Mammary microvascular endothelial cell (primary cell): ENCODE measurements around a stretch of chr3.

DNA sequence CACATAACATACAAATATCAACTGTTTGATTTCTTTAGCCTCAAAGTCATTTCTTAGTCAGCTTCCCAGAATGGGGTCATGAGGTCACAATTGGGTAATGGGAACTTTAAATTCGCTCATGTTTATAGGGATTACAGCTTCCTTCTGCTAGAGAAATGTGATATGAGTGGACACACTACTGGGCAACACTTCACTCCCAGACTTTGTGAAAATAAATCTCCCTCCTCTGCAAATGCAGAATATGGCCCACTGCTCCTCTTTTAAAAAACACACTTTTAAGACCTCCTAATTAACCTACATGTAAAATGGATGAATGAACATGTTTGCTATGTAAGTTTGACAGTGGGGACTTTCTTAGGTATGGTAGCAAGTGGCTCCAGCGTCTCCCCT is 9.0 kb upstream of the TIPARP start:
- RAMPAGE, long total RNA, result no peak

DNA sequence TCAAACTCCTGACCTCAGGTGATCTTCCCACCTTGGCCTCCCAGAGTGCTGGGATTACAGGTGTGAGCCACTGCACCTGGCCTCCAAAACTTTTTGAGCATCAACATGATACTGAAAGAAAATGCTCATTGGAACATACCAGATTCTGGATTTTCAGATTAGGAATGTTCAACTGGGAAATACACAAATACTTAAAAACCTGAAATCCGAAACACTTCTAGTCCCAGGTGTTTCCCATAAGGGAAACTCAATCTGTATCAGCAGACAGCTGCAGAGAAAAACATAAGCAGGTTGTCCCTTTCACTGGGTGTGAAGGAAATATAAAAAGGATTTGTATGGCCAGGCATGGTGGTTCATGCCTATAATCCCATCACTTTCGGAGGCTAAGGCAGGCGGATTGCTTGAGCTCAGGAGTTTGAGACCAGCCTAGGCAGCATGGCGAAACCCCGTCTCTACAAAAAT is 32.9 kb downstream of the TIPARP start:
- RAMPAGE, long total RNA, result no peak

GRCh38 chr3:156751230-156751879 is 74.8 kb upstream of the LEKR1 start:
- RAMPAGE, long total RNA, result no peak

GRCh38 chr3:156809784-156810621 is 16.1 kb upstream of the LEKR1 start:
- RAMPAGE, long total RNA, result no peak

- RAMPAGE, long total RNA, result no peak
Observed at GRCh38 chr3:156816631-156817536, 9.3 kb upstream of the LEKR1 start.

DNA sequence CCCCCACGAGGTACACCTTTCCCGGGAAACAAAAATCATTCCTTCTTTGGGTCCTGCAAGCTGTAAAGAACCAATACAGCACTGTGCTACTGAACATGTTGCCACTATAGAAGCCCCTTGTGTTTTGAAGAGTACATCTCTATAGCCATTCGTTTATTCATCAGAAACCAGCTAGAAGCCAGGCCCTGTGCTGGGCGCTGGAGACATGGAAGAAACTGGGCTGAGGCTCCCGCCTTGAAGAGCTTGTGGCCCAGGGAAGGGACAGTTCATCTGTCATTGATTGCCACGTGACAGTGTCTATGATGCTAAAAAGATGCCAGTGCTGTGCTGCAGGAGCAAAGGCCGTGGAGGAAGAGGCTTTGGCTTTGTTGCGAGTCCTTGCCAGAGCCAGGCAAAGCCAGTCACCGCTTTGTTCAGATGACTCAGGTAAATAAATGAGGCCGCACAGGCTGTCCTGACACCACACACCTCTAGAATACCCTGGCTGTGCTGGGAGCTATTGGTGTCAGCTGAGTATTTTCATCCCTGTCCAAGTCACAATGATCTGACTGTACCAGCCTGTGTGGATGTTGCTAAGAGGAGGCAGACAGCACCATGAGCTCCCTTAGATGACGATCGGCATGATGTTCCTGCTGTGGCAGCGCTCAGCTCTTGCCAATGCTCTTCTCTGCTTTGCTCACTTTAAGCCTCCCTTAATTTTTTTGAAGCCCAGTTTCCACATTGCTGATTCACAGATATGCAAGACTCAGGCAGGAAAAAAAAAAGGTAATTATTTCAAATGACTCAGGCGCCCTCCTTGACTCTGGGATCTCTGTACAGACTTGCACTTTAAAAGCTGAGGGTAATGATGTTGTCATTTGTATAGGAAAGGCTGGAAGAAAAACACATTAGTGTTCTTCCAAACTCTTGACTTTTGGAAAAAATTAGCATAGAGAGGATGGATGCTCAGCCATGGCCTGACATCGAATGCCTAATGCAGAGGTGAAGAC is 77.5 kb downstream of the CCNL1 start:
- RAMPAGE, long total RNA, result no peak

DNA sequence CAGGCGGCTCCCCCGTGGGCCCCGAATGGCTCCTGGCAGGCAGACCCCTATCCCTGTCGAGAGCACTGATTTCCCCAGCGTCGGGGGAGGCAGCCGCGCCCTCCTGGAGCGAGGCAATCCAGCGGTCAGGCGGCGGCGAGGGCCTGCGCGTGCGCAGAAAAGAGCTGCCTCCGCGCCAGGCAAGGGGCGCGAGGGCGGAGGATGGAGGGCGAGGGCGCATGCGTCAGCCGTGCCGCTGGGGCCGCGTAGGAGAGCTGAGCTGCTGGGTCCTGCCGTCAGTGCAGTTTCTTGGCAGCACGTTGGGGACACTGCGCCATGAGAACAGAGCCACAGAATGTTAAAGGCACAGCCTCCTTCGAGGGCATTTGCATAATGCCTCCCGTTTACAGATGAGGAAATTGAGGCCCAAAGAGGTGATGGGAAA is 70.9 kb downstream of the CCNL1 start:
- RAMPAGE, long total RNA, result no peak

GRCh38 chr3:157130380-157130962 is 29.5 kb downstream of the CCNL1 start:
- RAMPAGE, long total RNA, result no peak

GRCh38 chr3:157134532-157135370 is 25.2 kb downstream of the CCNL1 start:
- RAMPAGE, long total RNA, result no peak

GRCh38 chr3:157154142-157154585 is 5.8 kb downstream of the CCNL1 start:
- RAMPAGE, long total RNA, result no peak

- RAMPAGE, long total RNA, result no peak
Observed at GRCh38 chr3:157157264-157158706, 2.2 kb downstream of the CCNL1 start.

- RAMPAGE, long total RNA, result no peak
Observed at GRCh38 chr3:157248436-157249091, 88.6 kb upstream of the CCNL1 start.

- RAMPAGE, long total RNA, result no peak
Observed at GRCh38 chr3:157413793-157414089, 22.9 kb upstream of the PTX3 start.

GRCh38 chr3:158094285-158094943 is 11.8 kb downstream of the SHOX2 start:
- RAMPAGE, long total RNA, result no peak

- RAMPAGE, long total RNA, result no peak
Observed at GRCh38 chr3:158791317-158791752, 10.5 kb upstream of the MFSD1 start.

- RAMPAGE, long total RNA, result no peak
Observed at GRCh38 chr3:158800867-158801640, 800 bp upstream of the MFSD1 start.

DNA sequence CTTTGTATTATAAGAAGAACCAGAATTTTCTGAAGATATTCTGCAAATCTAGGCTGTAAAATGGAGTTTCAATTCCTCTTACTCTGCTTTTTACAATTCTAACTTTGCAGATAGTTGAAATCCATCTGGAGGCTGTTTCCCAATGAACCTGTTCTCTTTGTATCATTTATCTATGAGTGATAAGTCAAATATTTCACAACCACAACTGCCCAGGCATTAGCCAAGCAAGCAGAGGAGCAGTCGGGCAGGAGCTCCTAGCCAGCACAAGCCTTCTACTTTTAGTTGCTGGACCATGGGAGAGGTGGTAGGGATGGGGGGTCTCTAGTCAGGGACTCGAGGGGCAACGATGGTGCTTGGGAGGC is 362.0 kb downstream of the IQCJ-SCHIP1 start:
- RAMPAGE, long total RNA, result no peak

DNA sequence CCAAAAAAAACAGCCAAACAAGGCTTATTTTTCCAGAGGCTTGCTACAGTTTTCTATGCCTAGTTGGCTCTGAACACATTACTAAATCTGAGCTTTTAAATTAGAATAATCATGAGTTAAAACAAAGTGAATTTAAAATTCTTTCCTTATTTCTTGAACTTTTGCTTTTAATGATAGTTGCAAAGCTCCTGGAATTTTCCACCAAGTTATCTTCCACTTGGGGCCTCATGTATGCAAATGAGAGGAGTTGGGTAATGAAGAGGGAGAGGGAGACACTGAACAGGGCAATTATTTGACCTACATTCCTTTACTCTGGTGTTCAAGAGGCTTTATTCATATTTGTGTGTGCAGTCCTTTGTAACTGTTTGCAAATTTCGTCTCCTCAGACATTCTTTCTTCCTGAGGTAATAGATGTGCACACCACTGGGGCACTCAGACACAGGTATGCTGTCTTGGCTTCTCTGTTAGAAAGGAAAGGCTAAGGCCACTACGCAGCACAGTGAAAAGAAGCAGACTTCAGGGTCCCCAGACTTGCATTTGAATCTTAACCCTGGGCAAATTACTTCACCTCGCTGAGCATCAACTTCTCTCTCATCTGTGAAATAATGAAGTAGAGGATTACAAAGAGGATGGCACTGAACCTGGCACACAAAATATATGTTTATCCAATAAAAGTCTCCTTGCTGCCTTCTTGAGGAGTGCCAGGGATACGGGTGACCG is 426.3 kb upstream of the C3orf80 start:
- RAMPAGE, long total RNA, result no peak

GRCh38 chr3:160401642-160402334 is 2.3 kb downstream of the SMC4 start:
- RAMPAGE, long total RNA, result no peak

DNA sequence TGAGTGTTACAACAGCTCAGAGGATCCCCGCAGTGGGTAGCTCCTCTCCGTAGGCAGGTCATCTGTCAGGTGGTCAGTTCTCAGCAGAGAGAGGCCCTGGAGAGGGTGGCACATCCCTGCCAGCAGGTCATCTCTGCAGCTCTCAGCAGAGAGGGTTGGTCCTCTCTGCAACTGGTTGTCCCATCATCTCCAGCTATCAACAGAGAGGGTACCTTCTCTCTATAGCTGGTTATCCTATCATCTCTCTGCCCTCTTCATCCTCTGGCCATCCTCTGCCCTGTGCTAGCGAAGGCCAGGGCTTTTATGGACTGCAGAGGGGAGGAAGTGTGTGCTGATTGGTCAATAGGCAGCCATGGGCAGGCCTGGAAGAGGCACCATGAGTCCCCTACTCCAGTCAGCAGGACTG is 10.3 kb upstream of the TRIM59 start:
- RAMPAGE, long total RNA, result no peak